Metastatic Liver Carcinoma in the Lung (tissue), 2 donors: ENCODE results near the genes CD82 and SYT13.

- PRO-cap, 2 experiments, result no peak in any of the 2 experiments
Observed at GRCh38 chr11:44530414-44530613, 35.1 kb upstream of the CD82 start.

GRCh38 chr11:44564955-44565420 is 475 bp upstream of the CD82 start:
- PRO-cap, 2 experiments, result peak in 1 of 2 experiments; most common minus-strand start chr11:44565118 (in 1)

DNA sequence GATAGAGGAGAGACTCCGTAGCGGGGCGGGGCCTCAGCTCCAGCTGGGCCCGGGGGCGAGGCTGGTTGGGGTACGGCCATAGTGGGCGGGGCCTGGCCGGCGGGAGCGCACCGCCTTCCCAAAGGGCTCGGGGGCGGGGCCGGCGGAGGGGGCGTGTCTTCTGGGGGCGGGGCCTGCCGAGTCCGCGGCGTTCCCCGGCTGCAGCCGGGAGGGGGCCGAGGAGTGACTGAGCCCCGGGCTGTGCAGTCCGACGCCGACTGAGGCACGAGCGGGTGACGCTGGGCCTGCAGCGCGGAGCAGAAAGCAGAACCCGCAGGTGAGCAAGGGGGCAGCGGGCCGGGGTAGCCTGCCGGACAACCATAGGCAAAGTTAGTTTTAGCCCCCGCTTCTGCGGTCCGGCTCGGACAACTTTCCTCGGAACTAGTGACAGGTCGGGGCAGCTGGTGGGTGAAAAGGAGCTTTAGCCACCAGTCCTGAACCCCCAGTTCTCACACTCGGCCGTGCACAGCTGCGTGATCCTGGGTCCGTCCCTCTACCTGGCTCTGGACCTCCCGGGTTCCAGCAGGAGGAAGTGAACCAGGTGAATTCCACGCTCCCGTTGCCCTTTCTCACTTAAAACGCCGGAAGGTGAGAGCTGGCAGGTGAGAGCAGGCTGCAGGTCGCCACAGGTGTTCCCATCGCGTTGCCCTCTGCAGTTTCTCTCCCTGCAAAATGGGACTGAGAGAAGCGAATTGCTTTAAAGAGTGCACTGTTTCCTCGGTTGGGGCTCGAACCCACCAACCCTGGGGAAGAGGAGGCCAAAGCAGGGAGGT is at the start of gene CD82:
CD82 (plus strand) TSS at position 243 of the 812 bp plus-strand sequence.
- PRO-cap, 2 experiments, result peak in 2 of 2 experiments; most common plus-strand start position 245 of the sequence (in 2)

DNA sequence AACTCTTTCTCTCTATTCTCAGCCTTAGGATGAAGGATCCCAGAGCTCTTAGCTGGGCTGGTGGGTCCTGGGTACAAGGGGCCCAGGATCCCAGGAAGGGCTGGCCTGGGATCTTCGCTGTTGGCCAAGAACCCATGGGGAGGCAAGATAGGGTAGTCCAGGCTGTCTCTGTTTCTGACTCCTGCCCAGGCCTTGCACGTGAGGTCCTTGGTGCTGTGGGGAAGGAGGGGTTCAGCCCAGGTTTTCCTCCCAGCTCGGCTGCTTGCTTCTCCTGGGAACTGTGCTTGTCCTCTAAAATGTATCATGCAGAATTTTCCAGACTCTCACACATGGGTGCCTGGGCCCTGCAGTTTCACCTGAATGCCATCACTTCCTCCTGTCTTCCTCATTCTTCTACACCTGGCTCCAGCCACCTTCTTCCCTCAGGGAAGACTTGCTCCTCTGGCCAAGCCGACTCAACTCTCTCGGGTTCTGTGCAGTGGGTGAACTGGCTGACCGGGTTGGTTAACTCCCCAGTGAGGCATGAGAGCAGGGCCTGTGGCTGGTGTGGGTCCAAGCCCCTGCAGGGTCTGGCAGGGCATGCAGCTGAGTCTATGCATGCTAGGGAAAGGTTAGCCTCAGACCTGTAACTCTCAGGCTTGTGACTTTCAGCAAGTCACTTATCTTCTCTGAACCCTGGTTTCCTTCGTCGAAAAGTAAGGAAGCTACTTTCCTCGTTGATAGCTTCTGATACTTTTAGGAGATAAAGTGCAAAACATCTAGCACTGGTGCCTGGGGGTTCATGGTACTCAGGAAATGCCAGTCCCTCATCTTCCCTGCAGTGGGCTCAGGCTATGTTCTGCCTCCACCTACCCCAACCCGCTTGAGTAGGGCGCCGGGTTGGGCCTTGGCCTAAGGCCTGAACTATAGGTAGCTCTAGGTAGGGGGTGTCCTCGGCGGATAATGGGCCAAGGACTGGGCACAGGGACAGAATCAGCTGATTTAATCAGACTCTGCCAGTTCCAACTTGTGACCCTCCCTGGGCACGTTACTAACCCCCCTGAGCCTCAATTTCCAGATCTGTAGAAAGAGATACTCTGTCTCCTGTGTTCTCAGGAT is 11.9 kb downstream of the CD82 start:
- PRO-cap, 2 experiments, result no peak in any of the 2 experiments

GRCh38 chr11:44581350-44581907 is 16.0 kb downstream of the CD82 start:
- PRO-cap, 2 experiments, result no peak in any of the 2 experiments

GRCh38 chr11:44593000-44593648 is 27.7 kb downstream of the CD82 start:
- PRO-cap, 2 experiments, result no peak in any of the 2 experiments

GRCh38 chr11:44596176-44596446 is 30.6 kb downstream of the CD82 start:
- PRO-cap, 2 experiments, result no peak in any of the 2 experiments

GRCh38 chr11:44609050-44609959 is 43.8 kb downstream of the CD82 start:
- PRO-cap, 2 experiments, result no peak in any of the 2 experiments

DNA sequence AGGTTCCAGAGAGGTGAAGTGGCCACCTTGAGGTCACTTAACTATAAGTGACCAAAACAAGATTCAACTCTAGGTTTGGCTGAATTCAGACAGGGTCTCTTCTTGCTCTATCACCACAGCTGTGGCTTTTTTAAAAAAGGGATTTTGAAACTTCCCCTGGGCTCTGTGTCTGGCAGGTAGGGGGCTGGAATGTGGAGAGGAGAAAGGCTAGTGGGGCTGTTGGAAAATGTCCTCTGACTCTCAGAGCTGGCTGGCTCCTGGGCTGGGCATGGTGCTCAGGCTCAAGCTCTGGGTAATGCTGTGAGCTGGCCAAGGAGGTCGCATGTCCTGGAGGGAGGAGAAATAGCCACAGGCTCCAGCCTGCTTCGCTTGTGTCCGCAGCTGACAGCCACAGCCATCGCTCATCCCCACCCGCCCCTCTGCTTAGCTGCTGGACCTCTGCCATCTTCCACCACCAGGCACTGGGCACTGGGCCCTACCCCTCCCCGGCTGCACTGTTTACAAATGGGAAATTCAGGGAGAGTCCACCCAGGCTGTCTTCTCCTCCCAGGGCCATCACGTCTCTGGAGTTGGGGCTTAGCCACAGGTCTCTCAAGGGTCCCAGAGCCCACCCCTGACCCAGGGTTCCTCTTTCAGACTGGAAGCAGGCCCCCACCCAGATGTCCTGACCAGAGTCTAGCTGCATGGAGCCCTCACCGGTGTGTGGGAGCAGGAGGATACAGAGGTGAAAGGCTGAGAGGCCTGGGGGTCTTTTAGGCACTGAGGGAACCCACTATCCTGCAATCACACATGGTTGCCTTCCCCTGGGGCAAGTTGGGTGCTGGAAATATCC is 62.4 kb downstream of the CD82 start:
- PRO-cap, 2 experiments, result peak in 1 of 2 experiments; most common minus-strand start position 421 of the sequence (in 1)

- PRO-cap, 2 experiments, result no peak in any of the 2 experiments
Observed at GRCh38 chr11:44824229-44824888, 97.6 kb downstream of the TSPAN18 start.

GRCh38 chr11:44939585-44939960 is 11.1 kb downstream of the TP53I11 start:
- PRO-cap, 2 experiments, result no peak in any of the 2 experiments

DNA sequence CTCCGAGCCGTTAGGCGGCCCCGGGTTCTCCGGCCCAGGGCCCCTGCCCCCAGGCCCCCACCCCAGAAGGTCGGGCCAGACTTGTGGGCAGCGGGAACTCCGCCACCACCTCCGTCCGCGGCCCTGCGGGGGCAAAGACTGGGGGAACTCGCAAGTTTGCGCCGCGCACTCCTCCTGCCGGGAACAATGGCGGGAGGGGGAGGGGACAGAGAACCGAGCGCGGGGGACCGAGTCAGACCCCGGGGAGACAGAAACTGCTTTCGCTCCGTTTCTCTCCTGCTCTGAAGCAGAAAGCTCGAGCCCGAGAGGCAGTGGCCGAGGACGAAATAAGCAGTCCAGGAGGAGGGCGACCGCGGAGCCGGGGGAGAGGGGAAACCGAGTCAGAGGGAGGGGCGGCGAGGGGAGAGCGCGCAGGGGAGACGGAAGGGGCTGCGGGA is 644 bp downstream of the TP53I11 start:
- PRO-cap, 2 experiments, result no peak in any of the 2 experiments

DNA sequence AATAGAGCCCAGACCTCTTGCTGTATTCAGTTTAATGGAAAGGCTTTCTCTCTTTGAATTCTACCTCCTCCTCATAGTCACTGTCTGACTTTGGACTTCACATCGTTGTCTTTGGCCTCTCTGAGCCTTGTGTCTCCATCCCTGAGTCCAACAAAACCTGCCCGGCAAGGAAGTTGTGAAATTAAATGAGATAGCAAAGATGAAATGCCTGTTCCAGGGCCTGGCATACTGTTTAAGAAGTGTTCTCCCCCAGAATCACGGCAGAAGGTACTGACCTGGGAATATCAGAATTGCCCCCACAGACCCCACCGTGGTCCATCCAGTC is 1.7 kb downstream of the PRDM11 start:
- PRO-cap, 2 experiments, result no peak in any of the 2 experiments

GRCh38 chr11:45157979-45158684 is 11.7 kb downstream of the PRDM11 start:
- PRO-cap, 2 experiments, result no peak in any of the 2 experiments

- PRO-cap, 2 experiments, result no peak in any of the 2 experiments
Observed at GRCh38 chr11:45226795-45227612, 59.1 kb downstream of the SYT13 start.

GRCh38 chr11:45285671-45286947 is at the start of gene SYT13:
TSS of gene SYT13 (minus strand) at chr11:45286341.
- PRO-cap, 2 experiments, result no peak in any of the 2 experiments

- PRO-cap, 2 experiments, result no peak in any of the 2 experiments
Observed at GRCh38 chr11:45339614-45340625, 53.8 kb upstream of the SYT13 start.

- PRO-cap, 2 experiments, result no peak in any of the 2 experiments
Observed at GRCh38 chr11:45740893-45741527, 63.9 kb upstream of the SLC35C1 start.

DNA sequence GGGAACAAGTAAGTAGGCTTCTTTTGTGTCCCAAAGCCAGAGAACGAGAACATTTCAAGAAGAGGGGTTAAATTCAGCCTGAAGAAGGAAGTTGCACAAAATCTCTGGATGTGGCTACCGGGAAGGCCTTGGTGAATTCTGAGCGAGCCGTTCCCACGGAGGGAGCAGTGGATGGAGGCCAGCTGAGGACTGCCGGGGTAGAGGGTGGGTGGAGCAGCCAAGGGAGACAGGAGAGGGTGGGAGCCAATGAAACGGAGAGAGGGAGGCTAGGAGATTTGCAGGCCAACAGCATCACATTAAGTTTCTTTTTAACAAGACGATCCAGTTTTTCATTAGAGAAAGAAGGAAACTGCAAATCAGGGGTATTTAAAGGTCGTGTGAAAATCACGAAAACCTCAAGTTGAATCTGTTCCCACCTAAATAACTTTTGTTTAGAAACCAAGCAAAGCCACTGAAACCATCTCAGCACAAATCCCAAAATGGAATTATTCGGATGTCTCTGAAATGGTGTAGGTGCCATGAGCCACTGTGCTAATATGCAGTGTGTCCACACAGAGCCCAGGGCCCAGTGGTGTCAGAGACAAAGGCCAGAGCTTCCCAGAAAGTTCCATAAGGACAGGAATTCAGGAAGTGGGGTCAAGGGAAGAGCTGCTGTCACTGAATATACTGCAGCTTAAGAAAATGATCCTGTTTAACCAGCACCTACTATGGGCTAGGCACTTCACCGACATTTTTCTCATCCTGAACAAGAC is 59.7 kb upstream of the SLC35C1 start:
- PRO-cap, 2 experiments, result no peak in any of the 2 experiments

GRCh38 chr11:45798743-45799038 is 6.3 kb upstream of the SLC35C1 start:
- PRO-cap, 2 experiments, result no peak in any of the 2 experiments